ENCODE measurements around a stretch of chr2.

- PRO-cap, 2 experiments: no peak in any of the 2 experiments
Observed at GRCh38 chr2:121419334-121419707, 134.3 kb upstream of the TFCP2L1 start.

GRCh38 chr2:121437480-121438044, 152.6 kb upstream of the TFCP2L1 start:
- PRO-cap, 2 experiments: no peak in any of the 2 experiments

DNA sequence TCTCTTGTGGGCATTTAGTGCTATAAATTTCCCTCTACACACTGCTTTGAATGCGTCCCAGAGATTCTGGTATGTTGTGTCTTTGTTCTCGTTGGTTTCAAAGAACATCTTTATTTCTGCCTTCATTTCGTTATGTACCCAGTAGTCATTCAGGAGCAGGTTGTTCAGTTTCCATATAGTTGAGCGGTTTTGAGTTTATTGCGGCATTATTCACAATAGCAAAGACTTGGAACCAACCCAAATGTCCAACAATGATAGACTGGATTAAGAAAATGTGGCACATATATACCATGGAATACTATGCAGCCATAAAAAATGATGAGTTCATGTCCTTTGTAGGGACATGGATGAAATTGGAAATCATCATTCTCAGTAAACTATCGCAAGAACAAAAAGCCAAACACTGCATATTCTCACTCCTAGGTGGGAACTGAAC, 154.5 kb upstream of the TFCP2L1 start:
- PRO-cap, 2 experiments: no peak in any of the 2 experiments

DNA sequence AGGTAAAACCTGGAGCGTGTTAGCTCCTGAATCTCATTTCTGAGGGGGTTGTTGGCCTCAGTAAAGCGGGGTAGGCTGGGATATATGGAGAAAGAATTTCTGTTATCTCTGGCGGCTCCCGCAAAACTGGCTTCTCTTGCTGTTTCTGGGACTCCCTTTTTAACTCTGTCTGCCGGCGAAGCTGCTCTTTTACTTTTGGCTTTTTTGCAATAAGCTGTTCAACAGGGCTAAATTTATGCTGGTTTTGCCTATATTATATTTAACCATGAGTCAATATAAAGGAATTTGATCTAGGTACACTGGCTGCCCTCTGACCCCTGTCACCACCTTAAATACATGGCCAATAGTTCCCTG, 36.1 kb upstream of the CLASP1 start:
- PRO-cap, 2 experiments: no peak in any of the 2 experiments

DNA sequence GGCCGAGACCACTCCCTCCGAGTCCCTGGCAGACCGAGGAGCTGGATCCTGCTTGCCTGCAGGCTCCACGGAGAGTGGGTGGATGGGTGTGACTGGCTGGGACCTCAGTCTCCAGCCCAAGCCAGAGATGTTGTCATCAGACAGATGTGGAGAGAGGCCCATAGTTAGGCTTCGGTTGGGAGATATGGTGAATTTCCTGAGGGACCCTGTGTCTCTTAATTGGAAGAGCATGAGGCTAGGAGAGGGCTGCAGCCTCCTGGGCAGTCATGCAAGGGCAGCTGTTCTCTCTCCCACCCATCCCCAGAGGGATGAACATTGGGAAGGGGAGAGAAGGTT, 76.5 kb downstream of the TSN start:
- PRO-cap, 2 experiments: no peak in any of the 2 experiments

GRCh38 chr2:121867389-121867759, 111.9 kb downstream of the TSN start:
- PRO-cap, 2 experiments: no peak in any of the 2 experiments

GRCh38 chr2:123133686-123134112, 891.4 kb upstream of the CNTNAP5 start:
- PRO-cap, 2 experiments: no peak in any of the 2 experiments

DNA sequence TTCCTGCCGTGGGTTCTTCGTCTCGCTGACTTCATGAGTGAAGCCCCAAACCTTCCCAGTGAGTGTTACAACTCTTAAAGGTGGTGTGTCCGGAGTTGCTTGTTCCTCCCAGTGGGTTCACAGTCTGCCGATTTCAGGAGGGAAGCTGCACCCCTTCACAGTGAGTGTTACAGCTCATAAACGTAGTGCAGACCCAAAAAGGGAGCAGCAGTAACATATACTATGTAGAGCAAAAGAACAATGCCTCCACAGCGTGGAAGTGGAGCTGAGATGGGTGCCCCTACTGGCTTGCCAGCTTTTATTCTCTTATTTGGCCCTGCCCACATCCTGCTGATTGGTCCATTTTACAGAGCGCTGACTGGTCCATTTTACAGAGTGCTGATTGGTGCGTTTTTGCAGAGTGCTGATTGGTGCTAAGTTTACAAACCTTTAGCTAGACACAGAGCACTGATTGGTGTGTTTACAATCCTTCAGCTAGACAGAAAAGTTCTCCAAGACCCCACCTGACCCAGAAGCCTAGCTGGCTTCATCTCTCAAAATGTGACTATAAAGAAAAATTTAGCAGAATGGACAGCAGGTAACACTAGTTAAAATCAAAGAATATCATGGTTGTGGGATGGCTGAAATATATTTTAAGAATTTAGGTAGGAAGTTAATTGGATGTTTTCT, 991.0 kb upstream of the GYPC start:
- PRO-cap, 2 experiments: no peak in any of the 2 experiments

DNA sequence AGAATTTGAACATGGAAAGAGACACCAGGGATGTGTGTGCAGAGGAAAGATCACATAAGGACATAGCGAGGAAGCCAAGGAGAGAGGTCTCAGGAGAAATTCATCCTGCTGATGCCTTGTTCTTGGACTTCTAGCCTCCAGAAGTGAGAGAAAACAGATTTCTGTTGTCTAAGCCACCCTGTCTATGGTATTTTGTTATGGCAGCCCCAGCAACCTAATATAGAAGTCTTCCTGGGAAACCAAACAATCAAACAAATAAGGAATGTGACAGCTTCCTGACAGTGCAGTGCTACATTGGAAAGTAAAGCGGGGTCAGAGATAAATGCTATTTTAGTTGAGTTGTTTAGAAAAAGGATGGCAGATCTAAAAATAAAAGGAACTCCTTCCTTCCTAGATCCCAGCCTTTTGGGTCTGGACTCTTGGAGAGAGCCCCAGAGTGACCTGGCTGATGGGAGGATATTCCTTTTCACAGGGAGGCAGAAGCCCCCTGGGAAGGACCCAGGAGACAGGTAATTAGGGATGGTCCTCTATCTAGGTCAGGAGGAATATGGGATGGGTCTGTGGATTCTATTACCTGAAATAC, 443.2 kb upstream of the GYPC start:
- PRO-cap, 2 experiments: no peak in any of the 2 experiments

DNA sequence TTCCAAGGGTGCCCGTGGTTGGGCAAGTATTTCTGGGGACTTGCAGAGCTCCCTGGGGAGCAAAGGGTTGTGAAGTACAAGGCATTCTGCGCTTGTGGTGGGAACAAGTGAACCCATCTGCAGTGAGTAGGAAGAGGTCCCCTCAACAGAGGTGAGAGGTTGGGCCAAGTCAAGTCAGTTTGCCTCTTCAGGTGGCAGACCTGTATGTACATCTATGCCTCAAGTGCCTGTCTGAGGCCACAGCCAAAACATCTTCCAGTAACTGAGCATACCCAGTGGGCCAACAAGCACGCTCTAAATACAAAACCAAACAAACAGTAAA, 2.3 kb downstream of the GYPC start:
- PRO-cap, 2 experiments: no peak in any of the 2 experiments

DNA sequence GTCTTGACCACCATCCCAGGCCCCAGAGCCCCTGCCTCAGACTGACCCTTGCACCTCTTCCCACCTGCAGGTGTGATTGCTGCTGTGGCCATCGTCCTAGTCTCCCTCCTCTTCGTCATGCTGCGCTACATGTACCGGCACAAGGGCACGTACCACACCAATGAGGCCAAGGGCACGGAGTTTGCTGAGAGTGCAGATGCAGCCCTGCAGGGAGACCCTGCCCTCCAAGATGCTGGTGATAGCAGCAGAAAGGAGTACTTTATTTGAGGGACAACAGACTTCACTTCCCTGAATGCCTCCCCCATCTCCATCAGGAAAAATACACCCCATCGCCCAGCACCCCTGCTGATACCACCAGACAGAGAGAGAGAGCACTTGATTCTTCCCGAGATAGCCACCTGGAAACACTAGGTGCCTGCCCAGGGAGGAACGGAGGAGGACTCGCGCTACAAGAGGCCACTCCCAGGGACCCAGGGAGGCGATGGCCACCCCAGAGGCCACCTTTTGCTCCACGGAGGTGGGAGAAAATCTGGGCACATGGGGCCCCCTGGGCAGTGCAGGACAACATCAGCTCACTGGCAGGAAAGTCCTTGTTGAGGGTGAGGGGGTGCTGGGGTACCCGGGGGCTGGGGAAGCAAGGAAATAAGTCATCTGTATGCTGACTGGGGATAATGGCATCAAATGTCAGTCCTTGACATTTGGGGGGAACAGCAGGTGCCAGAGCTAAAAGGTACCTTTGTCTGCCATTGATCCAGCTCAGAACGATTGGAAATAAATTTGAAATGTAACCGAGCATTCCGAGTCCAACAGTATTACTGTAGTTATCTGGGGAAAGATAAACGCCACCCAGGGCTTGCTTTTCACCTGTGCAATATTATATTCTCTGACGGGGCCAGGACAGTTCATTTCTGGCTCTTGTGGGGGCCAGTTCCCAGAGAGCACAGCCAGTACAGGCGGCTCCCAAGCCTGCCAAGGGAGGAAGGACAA, 40.2 kb downstream of the GYPC start:
- PRO-cap, 2 experiments: no peak in any of the 2 experiments

DNA sequence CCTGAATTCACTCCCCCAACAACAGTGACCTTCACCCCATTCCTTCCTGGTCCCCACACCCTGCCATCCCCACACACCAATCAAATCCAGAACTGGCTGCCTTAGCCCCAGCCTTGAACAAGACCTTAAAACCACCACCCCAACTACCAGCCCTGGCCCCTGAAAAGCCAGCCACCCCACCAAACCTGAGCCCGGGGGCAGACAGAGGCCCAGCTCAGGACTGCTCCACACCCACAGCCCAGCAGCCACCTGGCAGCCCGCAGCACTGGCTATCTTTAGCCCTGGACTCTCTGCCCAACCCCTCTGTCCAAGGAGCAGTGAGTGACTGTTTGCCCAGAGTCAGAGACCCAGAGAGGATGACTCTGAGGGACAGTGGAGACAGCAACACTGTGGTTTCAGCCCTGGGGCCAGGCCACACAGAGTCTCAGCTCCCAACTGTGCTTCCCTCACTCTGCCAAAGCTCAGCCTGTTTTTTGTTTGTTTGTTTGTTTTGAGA, 32.7 kb downstream of the BIN1 start:
- PRO-cap, 2 experiments: peak in 1 of 2 experiments; most common plus-strand start position 387 of the sequence (in 1); most common minus-strand start position 389 of the sequence (in 1)

DNA sequence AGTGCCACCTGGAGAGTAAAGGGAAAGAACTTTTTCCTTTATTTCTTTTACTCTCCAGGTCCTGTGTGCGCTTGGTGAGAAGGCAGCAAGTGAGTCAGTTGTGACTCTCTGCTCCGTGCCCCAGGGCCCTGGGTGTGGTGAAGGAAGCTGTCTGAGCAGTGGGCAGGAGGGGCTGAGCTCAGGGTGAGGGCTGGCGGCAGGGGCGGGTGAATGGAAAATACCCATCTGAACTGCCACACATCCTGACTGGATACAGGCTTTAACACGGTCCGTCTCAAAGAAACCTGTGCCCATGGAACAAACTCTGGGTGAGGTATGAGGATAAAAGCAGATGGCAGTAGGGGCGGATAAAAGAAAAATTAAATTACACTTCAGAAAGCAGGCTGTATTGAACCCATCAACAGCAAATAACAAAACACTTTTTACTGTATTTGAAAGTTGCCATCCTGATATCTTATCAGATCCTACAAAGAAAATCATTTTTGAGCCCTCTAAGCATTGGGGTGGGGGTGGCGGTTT, 2.1 kb downstream of the CYP27C1 start:
- PRO-cap, 2 experiments: no peak in any of the 2 experiments

- PRO-cap, 2 experiments: no peak in any of the 2 experiments
Observed at GRCh38 chr2:127373667-127374799, 13.7 kb downstream of the MAP3K2 start.

DNA sequence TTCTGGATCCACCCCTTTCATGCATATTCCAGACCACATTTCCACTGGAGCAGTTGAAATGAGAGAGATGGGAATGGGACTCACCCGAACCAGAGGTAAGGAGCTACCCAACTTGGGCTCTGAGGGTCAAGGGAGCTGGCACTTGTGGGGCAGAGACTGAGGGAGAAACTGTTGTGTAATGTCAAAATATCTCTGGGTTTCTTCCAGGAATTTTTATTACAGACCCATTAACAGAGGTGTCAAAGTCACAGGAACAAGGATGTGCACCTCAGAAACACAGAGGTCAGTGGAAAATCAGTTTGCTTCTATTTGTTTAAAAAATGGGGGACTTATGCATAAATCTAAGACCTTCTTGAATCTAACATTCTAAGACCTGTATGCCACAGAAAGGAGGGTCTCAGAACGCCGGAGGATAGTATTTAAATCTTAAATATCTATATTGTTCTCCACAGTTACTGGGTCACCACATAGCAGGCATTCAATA, 1.2 kb upstream of the MAP3K2 start:
- PRO-cap, 2 experiments: no peak in any of the 2 experiments

- PRO-cap, 2 experiments: no peak in any of the 2 experiments
Observed at GRCh38 chr2:127407686-127407997, 10.6 kb upstream of the PROC start.

DNA sequence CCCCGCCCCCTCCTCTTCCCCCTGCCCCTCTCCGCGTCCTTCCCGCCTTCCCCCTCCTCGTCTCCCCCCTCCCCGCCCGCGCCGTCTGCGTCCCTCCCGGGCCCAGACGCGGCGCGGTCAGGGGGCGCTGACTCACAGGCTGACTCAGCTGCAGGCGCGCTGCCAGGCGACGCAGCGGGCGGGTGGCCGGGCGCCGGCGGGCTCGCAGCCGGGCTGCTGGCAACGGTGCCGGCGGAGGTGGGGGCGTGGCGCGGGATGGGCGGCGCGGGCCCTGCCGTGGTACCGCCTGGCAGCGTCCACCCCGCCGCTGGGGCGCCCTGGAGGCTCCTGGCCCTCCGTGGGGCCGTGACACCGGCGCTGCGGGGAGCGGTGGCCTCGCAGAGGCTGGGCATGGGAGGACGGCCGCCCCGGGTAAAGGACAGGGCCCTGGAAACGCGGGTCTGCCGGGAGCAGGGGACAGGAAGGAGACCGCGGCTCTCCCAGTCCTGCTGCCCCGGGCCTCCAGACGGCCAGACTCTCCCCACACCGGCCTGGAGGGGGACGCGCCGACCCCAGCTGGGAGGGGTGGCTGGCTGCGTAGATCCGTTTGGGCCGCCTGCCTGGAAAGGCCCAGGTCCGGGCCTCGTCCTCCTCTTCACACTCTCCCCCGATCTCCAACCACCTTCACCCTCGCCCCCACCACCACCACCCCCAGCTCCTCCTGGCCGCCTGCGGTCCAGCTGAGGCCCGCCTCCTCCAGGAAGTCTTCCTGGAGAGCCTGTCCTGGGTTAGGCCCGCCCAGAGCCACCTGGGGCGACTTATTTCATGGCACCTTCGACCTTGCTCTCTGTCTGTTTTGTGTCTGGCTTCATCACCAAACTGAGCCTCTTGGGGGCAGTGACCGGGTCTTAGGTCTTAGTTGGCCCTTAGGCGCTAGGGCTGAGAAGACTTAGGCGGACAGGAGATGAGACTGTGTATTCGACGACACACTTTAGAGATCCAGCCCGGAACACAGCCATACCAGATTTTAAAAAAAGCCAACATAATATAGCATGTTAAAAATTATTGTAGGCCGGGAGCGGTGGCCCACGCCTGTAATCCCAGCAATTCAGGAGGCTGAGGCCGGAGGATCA, 9.9 kb upstream of the PROC start:
- PRO-cap, 2 experiments: peak in 1 of 2 experiments; most common plus-strand start position 172 of the sequence (in 1); most common minus-strand start position 67 of the sequence (in 1)

DNA sequence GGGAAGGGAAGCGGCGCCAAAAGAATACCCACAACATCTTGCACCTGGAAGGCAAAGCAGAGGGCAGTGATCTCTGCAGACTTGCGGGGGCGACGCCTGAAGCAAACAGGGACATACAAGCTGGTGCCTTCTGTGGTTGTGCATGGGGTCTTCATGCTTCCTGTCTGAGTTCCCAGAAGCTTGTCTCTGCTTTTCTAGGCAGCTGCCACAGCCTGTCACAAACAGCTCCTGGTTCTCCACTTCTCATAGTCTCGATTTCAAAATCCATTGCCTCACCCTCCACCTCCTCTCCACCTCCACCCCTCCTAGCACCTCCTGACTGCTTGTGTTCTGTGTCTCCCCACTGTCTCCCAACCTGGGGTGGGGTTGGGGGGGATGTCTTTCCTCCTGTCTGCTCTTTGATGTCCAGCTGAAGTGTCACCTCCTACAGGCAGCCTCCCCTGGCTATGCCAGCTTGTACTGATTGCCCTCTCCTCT, 1.7 kb upstream of the PROC start:
- PRO-cap, 2 experiments: no peak in any of the 2 experiments

DNA sequence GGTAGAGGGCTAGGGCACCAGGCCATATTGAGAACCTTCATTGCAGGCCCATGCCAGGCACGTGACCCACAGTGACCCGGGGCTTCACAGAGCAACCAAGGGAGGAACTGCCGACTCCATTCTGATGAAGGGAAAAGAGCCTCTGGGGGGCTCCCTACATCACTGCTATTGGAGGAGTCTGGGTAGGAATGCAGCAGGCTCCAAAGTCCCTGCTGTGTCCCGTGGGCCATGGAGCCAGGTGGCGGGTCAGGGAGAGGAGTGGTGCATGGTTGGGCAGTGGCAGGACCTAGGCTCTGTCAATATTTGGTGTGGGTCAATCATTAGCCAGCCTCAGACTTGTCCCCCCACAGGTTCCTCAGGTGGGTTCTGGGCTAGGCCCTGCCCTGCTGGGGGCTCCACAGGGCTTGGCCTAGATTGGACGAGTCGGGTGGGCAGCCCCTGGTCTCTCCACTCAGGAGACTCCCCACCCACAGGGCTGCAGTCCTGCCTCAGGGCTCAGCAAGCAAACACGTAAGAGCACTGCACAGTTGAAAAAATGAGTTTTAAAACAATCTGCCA, 20.1 kb downstream of the PROC start:
- PRO-cap, 2 experiments: no peak in any of the 2 experiments

DNA sequence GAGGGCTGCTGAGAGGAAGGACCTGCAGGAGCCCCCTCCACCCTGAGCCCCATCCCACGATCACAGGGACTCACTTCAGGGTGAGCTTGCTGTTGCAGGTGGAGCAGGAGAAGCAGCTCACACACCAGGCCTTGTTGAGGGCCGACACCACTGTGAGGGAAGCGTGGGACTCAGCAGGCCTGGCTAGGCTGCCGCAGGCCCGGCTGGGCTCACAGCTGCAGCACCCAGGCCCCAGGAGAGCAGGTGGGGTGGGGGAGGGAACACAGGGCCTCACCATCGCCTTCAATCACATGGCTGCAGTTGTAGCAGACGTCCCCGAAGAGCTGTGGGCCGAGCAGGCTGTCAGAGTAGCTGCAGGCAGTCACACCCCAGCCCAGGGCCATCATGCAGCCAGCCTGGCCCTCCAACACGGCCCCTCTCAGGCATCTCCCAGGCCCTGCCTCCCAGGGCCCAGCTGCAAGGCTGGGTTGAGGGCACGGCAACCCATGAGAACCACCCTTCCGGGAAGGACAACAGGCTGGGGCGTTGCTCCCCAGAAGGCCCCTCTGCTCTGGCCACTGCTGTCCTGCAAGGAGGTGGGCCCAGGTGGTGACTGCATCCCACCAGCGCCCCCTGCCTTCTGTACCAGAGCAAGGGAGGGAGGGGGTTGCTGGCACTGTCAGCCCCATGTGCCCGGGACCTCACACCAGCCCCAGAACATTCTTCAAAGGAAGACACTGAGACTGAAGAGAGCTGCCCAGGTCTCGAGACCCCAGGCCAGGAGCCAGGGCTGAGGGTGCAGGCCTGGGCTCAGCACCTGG, 5.8 kb upstream of the GPR17 start:
- PRO-cap, 2 experiments: no peak in any of the 2 experiments

All from cerebral cortex (tissue), 2 donors.